Type B pancreatic cell (in vitro differentiated cells): ENCODE measurements around the gene APPBP2.

DNA sequence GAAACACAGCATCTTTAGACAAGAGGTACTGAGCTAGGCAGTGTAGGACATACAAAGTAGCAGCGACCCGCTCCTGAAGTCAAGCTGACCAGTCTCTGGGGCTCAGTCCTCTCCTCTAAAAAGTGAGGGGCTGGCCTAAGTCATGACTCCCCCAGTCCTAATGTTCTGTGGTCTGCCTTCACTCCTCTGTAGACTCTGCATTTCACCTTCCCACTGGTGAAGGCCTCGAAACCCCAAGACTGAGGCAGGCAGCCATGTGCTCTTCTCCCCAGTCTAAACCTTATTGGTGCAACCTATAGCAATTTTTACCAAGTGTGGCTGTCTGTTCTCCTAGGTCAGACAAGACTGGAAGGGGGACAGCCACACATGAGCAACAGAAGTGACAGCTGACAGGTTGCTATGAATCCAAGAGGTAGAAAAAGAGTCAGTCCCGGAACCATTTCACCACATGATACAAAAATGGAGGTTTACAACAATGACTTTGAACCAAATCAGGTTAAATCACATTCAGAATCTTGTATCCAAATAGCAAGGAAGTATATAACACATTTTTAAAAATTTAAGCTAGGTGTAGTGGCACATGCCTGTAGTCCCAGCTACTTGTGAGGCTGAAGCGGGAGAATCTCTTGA lies 11.5 kb upstream of the TSPOAP1 start:
- PRO-cap, result no peak

DNA sequence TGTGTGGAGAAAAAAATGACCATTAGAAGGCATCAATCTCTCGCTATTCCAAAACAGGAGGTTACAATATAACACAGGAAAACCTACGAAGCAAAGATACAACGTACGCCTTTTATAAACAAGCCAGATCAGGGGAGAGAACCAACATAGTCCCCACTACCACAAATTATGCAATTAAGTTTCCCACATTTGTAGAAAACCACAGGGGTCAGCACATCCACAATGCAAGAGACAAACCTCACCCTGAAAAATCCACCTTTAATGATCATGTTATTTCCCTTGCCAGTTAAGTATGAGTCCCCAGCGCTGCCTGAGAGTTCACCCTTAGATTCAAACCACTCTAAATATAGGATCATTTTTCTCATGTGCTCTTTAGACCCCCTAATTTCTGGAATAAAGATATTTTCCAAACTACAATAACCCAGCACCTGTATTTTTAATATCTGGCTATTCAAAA lies 12.4 kb downstream of the IGBP1C start:
- PRO-cap, result unidirectional peak, minus-strand start at position 294 of the sequence

DNA sequence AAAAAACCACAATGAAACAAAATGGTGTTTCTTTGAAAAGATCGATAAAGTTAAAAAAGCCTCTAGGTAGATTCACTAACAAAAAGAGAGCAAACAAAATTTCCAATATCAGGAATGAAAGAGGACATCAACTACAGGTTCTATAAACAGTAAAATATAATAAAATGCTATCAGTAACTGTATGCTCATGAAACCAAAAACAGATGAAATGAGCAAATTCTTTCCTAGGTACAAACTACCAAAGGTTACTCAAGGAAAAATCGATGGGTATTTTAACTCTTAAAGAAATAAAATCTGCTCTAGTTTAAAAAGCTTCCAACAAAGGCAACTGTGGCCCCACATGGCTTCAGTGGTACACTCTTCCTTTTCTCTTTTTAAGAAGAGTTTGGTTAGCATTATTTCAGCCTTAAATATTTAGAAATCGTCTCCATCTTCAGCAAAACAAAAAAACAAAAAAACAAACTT lies 102.2 kb downstream of the TRIM37 start:
- PRO-cap, result no peak

DNA sequence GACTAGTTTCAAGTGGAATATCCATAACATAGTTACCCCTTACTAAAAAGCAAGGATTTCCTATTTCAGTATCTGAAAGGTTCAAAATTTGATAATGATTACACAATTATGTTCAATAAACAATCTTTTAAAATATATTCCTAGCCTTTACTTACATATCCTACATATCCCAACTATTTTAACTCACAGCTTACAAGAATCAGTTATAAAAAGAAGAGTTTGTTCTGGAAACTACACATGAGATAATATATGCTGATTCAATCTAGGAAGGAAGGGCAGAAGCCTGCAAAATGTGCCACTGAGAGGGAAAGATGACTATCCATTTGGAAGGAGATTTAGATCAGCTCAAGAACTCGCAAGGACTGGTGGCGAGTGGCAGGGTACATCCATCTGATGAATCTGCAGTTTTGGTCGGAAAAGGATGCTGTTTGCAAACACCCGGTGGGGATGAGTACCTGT lies 909 bp downstream of the TRIM37 start:
- PRO-cap, result no peak

GRCh38 chr17:59365740-59366472 lies 34.5 kb downstream of the YPEL2 start:
- PRO-cap, result no peak

DNA sequence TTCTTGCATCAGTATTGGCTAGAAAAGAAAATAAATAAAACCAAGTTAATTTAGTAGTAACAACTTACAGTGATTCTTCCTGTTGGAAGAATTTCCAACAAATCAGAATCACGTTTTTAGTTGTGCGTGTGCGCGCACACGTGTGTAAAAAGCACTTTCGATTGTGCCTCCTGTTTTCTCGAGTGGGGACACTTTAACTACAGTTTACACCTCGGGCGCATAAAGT lies 69.1 kb downstream of the YPEL2 start:
- PRO-cap, result no peak

DNA sequence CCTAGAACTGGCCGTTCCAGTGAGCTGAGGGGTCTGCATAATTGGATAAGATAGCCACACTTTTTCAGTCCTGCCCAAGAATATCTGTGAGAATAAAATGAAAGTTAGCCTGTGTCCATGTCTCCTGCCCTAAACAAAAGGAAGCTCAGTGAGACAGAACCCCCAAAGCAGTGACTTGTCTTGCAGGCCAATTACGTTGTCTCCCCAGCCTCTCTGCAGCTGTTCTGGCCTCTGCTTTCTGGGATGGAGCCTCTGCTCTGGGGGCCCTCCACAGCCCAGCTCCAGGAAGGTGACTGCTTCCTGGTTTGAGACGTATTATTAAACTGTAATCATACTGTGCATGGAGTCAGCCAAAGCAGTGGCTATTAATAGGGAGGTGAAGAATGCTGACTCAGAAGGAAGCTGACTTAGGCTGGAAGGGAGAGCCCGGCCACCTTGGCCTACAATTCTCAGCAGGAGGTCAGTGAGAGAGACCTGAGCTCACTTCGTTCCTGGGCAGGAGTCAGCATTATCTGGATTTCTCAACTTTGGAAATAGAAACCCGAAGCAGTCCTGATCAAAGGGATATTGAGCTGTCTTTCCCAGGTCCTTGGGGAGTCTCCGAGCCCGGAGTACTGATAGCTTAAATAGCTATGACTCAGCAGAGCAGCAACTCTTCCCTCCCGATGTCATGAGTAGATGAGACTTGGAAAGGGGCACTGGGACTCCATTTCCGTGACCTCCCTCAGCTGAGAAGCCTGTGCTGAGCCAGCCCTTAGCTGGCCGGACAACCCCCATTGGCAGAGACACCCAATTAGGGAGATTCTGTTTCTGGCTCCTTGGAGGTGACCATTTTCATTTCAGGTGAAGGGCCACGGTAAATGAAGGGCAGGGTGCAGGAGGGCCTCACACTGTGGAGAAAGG lies 91.7 kb downstream of the YPEL2 start:
- PRO-cap, result no peak

DNA sequence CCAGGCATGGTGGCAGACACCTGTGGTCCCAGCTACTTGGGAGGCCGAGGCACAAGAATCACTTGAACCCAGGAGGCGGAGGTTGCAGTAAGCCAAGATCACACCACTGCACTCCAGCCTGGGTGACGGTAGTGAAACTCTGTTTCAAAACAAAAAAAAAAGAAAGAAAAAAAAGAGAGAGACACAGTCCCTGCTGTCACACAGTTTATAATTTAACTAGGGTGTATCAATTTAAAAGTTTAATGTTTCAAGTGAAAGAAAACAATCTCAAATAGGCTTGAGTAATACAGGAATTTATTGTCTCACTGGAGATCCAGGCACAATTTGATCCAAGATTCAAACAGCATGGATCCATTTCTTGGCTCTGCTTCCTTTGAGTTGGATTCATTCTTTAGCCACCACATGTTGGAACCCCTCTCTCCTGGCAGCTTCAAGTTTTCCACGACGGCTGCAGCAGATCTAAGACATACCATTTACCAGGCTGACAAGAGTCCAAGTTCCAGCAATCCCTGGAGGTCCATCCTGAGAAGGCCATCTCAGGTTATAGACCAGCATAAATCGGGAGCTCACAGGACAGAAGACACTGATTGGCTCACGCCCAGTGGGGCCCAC lies 97.5 kb downstream of the YPEL2 start:
- PRO-cap, result no peak

- PRO-cap, result no peak
These were observed 1.6 kb upstream of the CLTC start for GRCh38 chr17:59618073-59618532.

DNA sequence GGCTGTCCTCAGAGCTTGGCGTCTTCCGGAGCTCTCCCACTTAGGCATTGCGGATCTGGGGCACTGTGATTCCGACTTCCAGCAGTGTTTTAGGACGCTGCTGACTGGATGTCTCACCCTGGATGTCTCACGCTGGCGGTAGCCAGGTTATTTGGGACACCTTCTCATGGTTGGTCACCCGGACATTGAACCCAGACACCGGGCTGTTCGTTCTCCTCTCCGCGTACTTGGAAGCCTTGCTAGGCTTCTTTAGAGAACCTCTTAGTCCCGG lies 270 bp downstream of the VMP1 start:
- PRO-cap, result no peak

DNA sequence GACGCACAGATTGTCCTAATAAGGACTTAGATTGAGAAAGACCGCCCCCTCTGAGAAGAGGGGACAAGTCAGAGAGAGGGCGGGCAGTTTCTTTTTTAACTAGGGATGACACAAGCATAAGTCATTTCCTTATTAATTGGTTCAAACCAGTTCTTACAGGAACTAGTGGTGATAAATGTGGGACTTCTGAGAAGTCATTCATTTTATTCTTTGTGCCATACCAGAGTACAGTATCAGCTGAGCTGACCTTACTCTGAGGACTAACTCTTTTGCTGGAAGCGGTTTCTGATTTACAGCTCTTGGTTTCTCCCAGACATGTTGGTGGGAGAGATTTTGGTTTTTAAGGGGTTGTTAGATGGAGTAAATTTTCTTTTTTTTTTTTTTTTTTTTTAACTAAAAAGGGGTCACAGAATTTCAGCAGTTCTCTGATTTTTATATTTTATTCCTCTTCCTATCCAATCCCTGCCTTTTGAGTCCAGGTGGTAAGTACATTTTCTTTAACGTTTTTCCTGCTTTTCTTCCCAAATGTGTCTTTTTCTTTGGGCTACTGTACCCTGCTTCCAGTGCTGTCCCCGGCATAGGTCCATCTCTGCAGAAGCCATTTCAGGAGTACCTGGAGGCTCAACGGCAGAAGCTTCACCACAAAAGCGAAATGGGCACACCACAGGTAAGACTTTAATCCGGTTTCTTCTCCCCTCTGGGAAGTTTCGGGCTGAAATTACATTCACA lies 54.8 kb downstream of the TUBD1 start:
- PRO-cap, result bidirectional peak, plus-strand start at position 213 of the sequence, minus-strand start outside the sequence; bidirectional peak, plus-strand start at position 606 of the sequence, minus-strand start at position 591 of the sequence

GRCh38 chr17:59845523-59846175 lies 47.1 kb downstream of the TUBD1 start:
- PRO-cap, result unidirectional peak, plus-strand start at chr17:59845833

GRCh38 chr17:59894074-59894518 lies 1.2 kb downstream of the RPS6KB1 start:
- PRO-cap, result no peak

DNA sequence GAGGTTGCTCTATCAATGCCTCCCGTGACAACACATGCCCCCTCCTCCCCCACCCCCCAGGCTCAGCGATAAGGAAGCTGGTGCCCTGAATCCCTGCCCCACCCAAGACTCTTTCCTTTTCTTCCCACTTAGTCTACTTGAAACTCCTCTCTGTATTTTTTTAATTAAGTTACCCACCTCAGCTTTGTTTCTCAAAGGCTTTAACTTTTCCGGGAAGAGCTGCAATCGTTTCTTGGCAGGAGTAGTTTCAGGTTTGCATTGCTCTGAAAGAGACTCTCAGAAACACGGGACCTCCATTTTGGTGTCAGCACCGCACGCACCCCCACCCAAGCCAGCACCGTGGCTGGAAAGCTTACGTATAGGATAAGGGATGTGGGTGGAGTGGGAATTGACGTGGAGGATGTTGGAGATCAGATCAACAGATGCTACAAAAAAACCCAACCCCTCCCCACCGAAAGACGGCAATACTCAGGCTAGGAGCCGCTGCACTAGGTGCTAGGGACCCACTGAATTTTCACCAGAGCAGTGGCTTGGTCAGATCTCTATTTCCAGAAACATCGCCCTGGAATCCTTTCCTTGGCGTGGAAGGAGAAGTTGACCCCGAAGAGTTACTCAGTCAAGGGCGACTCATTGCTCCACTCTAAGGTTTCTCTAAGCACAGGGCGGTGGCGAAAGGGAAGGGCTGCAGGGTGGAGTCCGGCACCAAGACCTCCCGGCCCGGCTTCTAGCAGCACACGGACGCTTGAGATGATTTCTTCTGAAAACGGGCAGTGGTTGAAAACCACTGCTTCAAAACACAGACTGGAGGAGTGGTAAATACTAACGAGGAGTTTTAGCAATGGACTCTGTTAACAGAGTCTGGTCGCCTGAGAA lies 15.0 kb upstream of the CA4 start:
- PRO-cap, result no peak

DNA sequence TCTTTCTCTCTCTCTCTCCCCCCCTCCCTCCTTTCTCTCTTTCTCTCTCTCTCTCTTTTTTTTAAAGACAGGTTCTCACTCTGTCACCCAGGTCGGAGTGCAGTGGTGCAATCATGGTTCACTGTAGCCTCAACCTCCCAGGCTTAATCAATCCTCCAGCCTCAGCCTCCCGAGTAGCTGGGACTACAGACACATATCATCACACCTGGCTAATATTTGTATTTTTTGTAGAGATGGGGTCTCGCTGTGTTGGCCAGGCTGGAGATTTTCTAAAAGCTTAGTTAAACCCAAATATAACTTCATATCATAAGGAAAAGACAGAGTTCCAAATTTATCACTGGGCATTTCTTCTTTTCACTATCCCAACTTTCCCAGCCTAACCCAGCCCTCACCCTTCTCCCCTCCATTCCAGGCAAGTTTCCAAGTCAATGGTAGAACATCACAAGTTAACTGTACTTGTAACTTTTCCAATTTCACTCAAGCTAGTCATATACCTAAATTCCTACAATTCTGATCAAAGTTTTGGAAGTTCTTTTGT lies 61.4 kb downstream of the USP32 start:
- PRO-cap, result no peak

DNA sequence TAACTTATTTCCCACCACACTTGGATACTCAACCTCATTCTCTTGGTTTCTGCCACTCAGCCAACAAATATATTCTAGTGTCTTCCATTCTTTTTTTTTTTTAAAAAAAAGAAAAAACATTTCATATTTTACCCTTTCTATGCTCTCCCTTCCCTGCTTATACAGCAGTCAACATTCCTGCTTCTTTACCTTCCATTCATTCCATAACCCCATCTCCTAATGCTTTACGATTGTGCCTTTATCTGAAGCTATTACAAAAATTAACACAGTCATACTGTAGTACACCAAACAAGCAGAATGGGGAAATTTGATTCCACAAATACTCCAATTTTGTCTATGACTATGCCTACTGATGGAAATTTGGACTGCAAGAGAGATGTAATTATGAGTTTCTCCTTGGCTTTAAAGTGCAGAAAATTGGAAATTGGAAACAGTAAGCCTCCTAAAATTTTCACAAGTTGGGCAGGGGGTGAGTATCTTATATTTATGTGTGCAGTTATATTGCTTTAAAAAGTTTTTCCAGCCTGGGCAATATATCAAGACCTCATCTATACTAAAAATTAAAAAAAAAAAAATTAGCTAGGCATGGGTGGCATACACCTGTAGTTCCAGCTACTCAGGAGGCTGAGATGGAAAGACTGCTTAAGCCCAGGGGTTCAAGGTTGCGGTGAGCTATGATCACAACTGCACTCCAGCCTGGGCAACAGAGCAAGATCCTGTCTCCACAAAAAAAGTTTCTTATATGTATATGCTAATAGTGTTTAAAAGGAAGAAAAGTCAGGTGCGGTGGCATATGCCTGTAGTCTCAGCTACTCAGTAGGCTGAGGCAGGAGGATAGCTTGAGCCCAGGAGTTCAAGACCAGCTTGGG lies 3.0 kb downstream of the APPBP2 start:
- PRO-cap, result no peak

GRCh38 chr17:60525589-60526564 lies at the start of gene APPBP2:
APPBP2 (minus strand) TSS chr17:60526242.
- PRO-cap, result bidirectional peak, plus-strand start at chr17:60525809, minus-strand start at chr17:60525891; bidirectional peak, plus-strand start at chr17:60526021, minus-strand start at chr17:60526184

DNA sequence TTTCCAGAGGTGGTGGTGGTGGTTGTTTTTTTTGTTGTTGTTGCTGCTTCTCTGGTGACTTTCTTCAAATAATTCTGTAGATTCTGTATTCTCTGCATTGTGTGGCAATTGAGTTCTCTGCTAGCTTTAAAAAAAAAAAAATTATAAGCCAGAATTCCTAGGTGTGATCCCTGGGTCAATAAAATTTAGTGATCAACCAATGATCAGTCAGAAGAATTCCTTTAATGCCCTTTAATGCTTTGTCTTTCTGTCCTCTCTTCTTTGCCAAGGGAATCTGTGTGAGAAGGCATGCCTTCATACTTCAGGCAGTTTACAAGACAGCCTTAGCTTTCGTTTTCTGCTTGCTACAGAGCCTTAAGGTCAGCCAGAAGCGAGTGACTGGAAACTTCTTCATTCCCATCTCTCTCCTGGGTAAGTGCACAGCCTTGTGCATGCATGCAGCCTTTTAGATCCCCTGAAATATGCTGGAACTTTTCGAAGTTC lies 23.0 kb upstream of the PPM1D start:
- PRO-cap, result no peak

DNA sequence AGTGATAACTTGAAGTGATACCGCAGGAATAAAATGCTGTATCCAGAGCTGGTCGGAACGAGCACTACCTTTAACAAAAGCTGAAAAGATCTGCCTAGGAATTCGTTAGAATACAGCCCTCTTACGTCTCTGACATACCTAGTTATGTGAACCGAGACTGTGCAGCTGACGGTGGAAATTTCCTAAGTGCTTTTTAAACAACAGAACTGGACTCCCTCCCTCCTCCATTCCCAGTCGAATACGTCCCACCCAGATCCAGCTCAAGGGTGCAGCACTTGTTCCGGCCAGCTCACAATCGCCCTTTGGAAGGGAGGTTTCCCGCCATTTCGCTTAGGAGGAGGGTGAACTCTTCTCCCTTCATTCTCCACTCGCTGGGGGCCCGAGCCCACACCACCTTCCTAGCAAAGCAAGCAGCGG lies 536 bp upstream of the PPM1D start:
- PRO-cap, result no peak

GRCh38 chr17:60614264-60614838 lies 14.4 kb downstream of the PPM1D start:
- PRO-cap, result no peak